Right atrium auricular region (tissue), 2 donors: ENCODE measurements around the gene SLC22A31.

GRCh38 chr16:88870526-88871216 is 4.2 kb upstream of the PABPN1L start:
- PRO-cap: bidirectional peak, plus-strand start at chr16:88870945, minus-strand start at chr16:88870657
- RAMPAGE, long total RNA, 2 experiments: no peak in any of the 2 experiments

DNA sequence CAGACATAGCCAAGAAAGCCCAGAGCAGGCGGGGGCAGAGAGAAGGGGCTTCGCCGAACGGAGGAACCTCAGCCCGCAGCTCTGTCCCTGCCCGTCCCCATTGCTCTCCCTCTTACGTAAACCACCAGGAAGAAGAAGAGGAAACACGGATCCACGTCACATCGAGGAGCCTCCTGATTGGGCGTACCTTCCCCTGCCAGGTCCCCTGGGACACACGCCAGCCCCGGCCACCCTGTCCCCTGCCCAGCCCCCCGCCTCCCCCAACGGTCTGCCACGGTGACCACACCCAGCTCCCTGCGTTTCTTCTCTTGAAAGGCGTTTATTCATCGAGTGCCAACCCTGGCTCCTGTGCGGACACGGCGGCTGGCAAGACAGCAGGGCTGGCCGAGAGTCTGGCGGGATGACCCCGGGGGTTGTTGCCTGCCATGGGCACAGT is 40.8 kb upstream of the ACSF3 start:
- PRO-cap: unidirectional peak, minus-strand start at position 107 of the sequence
- RAMPAGE, long total RNA, 2 experiments: no peak in any of the 2 experiments

DNA sequence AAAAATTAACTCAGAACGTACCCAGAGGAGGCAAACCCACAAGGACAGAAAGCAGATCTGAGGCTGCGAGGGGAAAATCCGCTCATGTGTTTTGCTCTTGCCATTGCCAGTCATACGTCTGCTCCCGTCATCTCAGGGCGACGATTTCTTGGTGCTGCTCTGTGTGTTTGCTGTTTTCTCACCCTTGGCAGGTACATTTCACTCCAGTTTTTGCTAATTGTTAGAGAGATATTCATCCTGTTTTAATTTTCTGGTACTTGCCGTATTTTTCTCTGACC is 33.4 kb upstream of the ACSF3 start:
- PRO-cap: no peak
- RAMPAGE, long total RNA, 2 experiments: no peak in any of the 2 experiments

- PRO-cap: no peak
- RAMPAGE, long total RNA, 2 experiments: no peak in any of the 2 experiments
Measured at GRCh38 chr16:89098272-89099119, 4.8 kb downstream of the ACSF3 start.

DNA sequence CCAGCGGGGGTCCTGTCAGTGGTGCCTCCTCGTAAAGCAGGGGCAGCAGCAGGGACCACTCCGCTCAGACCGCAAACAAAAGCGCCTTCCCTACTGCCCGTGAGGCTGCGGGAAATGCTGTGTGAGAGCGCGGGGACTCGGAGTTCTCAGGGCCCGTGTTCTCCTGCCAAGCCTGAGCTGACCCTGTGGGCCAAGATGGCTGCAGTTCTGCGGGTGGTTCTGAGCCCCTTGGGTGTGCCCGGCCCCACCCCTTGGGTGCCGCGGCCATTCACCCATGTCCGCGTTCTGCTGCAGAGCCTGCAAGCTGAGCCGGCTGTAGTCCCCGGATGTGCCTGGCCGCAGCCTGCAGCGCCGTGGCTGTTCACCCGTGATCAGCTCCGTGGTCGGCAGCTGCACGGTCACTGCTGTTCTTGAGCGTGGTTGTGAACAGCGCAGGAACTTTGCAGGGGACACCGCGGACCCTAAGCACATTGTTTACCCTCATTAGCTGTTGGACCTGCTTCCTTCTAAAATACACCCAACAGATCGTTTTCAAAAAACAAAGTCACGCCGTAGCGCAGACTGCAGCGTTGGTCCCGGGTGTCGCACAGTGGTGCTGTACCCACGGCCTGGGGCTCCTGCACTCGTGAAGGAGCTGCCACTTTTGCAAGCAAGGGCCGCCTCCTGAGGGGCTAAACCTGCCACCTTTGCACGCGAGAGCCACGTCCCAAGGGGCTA is 20.1 kb downstream of the ACSF3 start:
- PRO-cap: no peak
- RAMPAGE, long total RNA, 2 experiments: no peak in any of the 2 experiments

DNA sequence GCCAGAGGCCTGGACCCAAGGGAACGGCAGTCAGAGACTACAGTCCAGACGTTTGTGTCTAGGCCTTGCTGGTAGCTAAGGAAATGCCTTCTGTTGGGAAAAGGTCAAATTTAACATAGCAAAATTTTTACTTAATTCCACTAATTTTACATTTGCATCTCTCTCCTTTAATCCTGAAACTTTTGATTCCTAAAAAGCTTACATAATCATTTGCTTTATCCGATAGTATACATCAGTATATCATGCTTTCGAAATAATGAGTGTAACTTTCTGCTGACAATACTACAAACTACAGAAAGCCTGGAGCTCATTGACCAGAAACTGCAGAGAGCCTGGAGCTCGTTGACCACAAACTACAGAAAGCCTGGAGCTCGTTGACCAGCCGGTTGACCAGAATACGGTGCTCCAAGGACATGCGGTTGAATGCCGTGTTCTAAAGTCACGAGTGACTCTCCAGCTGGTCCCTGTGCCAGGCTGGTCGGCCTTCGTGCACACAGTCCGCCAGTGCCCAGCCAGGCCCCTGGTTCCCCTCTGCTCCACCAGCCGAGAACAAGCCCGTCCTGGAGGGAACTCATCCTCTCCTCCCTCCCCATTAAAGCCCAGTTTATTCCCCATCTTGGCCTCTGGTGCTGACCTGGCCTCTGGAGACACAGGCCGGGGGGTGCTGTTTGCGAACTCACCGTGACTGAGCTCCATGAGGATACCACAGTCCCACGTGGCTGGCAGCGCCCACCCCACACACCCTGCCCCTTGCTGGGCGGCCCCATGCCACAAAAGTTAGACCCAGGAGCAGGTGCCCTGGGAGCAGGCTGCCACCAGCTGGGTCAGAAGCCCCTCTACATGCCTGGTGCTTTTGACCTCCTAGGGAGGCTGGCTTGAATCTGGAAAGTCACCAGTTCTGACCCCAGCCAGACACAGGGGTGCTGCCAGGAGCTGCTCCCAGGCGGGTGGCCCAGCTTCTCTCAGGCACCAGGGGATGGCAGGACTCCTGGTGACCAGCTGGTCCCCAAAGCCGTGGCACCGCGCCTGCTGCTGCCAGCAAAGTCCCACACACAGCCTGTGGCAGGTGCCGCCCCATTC is 15.6 kb upstream of the CDH15 start:
- PRO-cap: no peak
- RAMPAGE, long total RNA, 2 experiments: no peak in any of the 2 experiments

DNA sequence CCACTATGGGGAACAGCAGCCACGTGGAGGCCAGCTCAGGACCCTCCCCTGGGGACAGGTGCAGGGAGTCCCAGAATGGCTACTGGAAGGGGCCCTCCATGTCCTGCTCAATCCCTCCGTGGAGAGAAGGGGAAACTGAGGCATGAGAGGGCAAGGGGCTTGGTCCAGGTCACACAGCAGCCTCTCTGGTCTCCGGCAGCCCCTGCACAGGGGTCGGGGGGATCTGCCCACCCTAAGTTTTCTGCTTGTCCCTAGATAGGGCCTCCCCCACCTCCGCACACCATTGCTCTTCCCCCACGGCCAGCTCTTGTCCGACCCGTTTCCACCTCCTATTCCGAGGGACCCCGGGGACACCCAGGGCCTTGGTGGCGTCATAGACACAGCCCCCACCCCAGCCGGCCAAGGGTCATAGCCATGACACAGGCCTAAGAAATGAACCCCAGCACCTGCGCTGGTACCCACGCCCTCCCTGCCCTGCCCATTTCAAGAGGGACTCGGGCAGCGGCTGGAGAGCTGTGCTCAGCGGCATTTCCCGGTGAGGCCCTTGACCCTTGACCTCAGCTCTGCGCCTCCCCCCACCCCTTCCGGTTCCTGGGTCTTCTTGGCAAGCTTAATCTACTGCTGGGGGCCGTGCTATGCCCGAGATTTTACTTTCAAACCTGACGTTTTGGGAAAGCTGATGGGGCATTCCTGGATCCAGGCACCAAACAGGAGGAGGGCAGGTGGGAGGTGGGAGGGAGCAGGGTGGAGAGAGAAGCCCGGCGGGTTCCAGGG is at the start of gene SLC22A31:
SLC22A31 (minus strand) TSS at position 724 of the 774 bp plus-strand sequence.
- PRO-cap: no peak
- RAMPAGE, long total RNA, 2 experiments: no peak in any of the 2 experiments

DNA sequence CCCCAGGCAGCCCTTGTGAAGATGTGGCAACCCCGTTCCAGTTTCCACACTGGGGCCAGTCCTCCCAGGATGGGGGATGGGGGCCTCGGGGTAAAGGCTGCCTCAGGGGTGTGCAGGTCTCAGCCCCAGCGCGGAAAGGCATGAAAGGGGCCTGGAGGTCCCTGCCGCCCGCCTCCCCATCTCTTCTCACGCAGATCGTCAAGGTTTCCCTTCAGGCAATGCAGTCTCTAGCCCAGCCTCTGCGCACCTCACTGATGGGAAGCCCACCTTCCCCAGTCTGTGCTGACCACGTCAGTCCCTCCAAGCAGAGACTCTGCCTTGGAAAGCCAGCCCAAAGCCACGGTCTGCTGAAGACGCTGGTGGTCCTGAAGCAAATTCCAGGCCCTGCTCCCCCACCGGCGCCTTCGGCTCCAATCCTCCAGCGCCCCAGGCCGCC is 269 bp upstream of the SLC22A31 start:
- PRO-cap: no peak
- RAMPAGE, long total RNA, 2 experiments: no peak in any of the 2 experiments

- PRO-cap: no peak
- RAMPAGE, long total RNA, 2 experiments: start-site peak on the minus strand in 1 of 2 experiments, at chr16:89281859-89282028 at its widest, 27 reads per replicate
Measured at GRCh38 chr16:89281715-89282269, 64.3 kb downstream of the ZNF778 start.

DNA sequence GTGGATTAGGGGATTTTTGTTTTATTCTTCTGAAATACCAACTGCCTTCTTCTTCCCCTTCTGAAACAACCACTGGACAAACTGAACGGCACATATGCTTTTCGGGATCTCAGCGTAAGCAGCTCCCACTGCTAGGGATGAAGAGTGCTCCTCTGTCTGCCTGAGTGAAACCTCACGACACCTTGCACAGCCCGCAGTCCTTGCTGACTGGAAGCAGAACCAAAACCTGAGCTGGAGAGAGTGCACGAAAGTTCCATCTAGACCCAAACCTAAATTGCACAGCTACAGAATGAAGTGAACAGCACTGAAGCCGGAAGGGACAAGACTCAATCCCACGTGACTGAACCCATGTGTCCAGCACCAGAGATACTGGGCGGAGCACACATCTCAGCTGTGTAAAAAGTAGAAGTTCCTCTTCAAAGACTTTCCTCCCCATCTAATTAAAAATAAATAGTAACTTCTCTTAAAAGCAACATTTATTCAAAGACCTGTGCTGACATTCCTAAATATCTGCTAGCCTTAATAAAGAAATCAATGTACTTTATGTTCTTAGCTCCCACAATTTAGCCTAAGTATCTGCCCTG is 128.1 kb downstream of the ANKRD11 start:
- PRO-cap: no peak
- RAMPAGE, long total RNA, 2 experiments: no peak in any of the 2 experiments

DNA sequence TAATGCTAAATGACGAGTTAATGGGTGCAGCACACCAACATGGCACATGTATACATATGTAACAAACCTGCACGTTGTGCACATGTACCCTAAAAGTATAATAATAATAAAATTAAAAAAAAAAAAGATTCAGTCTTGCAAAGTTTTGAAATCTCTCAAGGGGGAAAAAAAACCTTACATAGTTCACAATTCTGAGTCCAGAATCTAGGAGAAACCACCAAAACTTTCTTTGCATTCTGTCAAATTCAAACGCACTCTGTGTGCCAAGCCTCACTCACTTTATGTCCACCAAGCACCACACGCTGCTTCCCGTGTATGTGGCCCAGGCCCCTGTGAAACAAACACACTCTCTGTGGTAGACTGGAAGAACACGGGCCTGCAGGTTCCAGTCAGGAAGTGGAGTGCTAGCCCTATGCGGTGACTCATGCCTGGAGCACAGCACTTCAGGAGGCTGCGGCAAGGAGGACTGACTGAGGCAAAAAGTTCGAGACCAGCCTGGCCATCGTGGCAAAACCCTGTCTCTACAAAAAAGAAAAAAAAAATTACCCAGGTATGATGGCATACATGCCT is 126.9 kb downstream of the ANKRD11 start:
- PRO-cap: no peak
- RAMPAGE, long total RNA, 2 experiments: no peak in any of the 2 experiments

GRCh38 chr16:89374222-89374998 is 116.0 kb downstream of the ANKRD11 start:
- PRO-cap: no peak
- RAMPAGE, long total RNA, 2 experiments: no peak in any of the 2 experiments

DNA sequence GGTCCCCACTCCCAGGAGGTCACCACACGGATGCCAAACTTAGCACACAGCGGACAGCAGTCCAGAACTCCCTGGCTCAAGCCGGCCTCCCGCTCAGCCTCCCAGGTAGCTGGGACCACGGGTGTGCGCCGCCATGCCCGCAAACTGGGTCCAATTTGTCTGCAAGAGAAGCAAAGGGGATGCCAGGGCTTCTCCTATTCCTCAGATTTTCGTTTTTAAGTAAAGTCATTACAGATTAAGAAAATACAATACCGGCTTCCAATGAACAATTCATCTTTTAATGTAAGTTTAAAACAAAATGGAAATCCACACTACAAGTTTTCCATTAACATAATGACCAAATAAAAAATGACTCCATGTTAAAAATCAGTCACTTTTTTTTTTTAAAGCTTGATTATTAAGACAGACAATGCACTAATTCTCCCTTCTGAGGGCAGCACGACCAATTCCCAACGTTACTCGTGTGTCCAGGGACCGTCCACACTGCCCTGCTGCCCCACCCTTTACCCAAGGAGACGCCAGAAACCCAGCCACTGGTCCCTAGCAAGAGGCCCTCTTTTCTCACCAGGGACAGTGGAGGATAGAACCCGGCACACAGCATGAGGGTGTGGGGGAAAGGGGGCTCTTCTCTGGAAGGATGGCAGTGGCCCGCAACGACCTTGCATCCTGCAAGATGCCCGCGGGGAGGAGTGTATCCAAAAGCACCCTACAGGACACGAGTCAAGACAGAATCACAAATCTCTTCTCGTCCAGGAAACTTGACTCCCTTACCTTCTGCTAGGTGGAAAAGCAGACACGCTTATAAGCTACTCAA is 104.3 kb downstream of the ANKRD11 start:
- PRO-cap: no peak
- RAMPAGE, long total RNA, 2 experiments: no peak in any of the 2 experiments

DNA sequence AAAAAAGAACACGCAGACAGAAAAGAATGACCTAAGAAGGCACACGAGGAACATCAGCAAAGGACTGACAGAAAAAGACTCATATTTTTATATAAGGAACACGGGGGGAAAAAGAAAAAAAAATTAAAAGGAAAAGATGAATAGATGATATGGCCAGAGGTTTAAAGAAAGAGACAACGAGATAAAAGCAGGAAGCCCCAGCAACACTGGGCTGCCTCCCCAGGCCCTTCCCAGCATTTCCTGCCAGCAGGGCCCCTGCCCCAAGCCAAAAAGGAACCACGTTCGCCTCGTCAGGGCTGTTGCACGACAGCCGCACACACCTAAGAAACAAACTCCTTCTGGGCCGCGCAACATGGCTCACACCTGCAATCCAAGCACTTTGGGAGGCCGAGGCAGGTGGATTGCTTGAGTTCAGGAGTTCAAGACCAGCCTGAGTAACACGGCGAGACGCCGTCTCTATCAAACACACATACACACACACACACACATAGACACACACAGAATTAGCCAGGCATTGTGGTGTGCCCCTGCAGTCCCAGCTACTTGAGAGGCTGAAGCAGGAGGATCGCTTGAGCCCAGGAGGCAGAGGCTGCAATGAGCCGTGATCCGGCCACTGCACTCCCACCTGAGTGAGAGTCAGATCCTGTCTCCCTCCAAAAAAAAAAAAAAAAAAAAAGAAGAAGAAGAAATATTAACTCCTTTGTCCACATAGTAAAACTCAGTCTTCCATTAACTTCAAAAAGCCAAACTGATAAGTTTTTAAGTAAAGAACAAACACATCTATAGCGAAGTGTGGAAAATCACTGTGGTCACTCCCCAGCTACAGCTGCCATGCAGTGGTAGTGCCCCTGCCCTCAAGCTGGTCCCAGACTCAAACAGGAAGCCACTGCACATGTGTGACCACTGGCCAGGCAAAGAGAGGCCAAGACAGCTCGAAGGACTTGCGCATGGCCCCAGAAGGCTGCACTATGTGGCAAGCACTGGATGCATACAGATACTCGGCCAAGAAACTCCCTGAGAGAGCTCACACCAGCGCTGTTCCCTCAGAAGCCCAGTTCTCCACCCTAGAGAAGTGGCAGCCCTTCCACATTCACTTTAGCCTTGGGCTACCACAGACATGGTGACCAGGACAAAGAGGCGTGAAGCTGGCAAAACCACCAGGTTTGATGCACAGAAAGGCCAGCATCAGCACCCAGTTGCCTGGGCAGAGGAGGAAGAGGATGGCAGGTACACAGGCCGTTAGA is 82.7 kb downstream of the ANKRD11 start:
- PRO-cap: no peak
- RAMPAGE, long total RNA, 2 experiments: no peak in any of the 2 experiments

DNA sequence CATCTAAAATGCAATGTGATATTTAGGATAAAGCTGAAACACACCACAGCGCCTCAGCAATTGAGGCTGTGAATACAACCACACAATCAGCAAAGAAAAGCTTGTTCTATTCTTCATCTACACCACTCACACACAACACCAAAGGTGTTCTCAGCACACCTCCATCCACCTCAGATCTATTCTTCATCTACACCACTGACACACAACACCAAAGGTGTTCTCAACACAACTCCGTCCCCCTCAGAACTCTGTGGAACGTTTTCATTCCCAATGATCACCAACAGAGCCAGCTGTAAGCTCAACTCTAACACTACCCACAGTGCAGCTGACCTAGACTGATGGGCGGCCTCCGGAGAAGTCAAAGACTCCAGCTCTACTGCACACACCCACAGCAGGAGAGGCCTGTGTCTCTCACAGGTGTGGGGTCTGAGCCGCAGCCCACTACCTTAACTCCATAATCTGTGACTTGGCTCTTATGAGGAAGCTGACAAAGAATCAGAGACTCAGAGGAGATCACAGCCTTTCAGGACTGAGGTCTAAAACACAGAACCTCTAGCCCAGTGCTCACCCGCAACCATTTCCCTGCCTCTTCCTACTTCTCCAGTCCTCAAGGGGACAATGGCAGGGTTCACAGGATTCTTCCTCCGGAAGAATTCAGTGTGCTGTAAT is 50.7 kb downstream of the ANKRD11 start:
- PRO-cap: no peak
- RAMPAGE, long total RNA, 2 experiments: no peak in any of the 2 experiments

DNA sequence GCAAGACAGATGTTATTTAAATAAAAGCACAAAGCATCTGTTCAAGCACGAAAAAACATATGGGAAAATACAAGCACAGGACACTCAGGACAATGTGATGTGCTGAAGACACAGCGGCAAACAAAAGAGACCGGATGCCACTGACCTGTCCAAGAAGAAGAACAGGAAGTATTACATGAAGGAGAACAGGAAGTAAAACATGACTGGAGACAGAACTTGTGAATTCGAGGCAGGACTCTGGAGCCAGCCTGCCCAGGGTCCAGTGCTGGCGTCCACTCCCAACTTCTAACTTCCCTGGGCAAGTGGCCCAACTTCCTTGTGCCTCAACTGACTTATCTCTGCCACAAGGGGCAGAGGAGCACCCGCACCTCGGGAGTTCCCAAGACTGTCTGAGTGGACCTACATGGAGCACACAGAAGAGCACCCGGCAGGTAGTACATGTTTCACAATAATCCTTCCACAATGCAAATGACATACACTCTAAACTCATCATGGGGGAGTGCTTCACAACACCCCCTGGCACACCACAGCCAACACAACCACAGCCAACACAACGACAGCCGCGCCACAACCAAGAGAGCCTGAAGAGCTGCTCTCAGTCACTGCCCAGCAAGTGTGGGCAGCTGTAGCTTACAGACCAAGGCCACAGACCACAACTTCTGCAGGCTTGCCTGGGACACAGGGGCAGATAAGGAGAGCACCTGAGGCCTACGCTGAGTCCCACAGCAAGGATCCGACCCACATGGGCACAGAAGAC is 36.6 kb downstream of the ANKRD11 start:
- PRO-cap: no peak
- RAMPAGE, long total RNA, 2 experiments: no peak in any of the 2 experiments

DNA sequence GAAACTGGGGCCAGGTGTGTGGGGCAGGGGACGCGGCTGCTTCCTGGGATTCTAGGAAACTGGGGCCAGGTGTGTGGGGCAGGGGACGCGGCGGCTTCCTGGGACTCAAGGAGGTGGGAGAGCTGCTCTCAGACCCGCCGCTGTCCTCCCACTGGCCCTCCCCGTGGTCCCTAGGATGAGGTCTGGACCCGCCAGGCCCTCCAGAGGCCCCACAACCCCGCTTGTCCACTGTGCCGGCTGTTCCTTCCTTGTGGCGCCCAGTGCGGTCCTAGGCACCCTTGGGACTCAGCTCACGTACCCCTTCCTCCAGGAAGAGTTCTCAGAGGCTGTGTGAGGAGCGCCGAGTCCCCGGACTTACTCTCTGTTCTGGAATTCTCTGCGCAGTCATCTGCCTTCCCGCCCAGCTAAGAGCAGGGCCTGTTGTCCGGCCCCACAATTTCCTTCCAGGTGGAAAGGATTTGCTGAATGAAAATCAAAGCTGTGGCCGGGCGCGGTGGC is 638 bp downstream of the DPEP1 start:
- PRO-cap: no peak
- RAMPAGE, long total RNA, 2 experiments: no peak in any of the 2 experiments

DNA sequence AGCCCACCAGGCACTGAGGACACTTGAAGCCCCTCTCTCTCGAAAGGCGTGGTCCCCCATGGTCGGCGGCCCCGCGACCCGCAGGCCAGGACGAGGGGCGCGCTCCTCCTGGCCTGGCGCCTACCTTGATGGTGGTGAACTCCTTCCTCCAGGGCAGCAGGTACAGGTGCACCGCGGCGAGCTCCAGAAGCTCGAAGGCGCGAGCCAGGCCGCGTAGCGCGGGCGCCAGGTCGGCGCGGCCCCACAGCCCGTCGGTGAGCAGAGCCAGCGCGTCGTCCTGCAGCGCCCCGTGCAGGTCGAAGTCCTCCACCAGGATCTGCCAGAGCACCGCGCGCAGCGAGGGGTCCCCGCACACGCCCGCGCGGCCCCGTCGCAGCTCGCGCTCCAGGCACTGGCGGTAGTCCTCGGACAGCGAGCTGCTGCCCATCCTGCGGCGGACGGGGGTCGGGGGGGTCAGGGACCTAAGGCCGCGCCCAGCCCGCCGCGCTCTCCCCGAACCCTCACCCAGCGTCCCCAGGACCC is 638 bp downstream of the SPATA2L start:
- PRO-cap: bidirectional peak, plus-strand start at position 322 of the sequence, minus-strand start at position 256 of the sequence
- RAMPAGE, long total RNA, 2 experiments: no peak in any of the 2 experiments

DNA sequence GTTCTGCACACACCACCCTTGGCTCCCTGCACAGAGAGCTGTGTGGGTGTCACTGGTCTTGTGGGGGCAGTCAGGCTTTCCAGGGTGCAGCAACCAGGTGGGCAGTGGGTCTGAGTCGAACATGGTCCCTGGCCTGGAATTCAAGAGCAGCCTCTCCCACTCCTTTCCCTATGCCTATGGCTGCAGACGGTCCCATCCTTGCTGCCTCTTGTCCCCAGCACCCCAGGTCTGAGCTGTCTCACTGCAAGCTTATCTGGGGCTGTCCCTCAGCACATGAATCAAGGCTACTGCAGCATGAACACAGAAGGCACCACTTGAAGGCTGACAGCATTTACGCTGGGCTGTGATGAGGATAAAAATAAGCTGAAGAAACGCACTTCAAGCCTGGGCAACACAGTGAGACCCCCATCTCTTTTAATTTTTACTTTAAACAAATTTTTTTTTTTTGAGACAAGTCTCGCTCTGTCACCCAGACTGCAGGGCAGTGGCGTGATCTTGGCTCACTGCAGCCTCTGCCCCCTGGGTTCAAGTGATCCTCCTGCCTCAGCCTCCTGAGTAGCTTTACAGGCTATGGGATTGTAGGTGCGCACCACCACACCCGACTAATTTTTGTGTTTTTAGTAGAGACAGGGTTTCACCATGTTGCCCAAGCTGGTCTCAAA is 20.3 kb downstream of the ZNF276 start:
- PRO-cap: no peak
- RAMPAGE, long total RNA, 2 experiments: no peak in any of the 2 experiments

DNA sequence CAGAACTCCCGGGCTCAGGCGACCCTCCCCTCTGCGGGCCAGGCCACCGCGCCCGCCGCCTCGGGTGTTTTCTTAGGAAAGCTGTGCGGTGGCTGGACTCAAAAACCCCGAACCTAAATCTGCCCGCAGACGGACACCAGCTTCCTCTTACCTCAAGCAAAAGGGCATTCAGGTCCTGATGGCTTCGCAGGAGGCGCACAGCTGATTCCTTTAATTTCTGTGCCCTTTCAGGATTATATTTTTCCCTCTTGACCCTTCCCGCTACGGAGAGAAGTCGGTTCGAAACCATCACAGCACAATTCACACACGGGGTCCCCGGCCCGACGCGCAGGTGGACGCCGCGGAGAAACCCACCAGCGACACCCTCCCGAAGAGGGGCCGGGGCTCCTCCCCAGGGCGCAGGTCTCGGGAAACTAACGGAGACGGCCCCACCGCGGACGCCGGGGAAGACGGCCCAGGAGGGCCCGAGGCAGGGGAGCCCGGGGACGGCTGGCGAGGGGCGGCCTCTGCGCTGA is 664 bp downstream of the FANCA start:
- PRO-cap: no peak
- RAMPAGE, long total RNA, 2 experiments: no peak in any of the 2 experiments